HL-60 (cell line): Measurements from ENCODE around the genes TPM2, MSMP, OR13J1 and CLTA.

GRCh38 chr9:35561713-35562596 lies 1.7 kb downstream of the FAM166B start:
- RRBS, result no CpG with 5 or more reads among the region's 7 CpGs

- RRBS, result no CpG with 5 or more reads among the region's 14 CpGs
Observed at GRCh38 chr9:35603917-35604103, 1.3 kb upstream of the TESK1 start.

GRCh38 chr9:35685214-35686054 lies 4.3 kb downstream of the TPM2 start:
- RRBS, result 91% methylated on average over 7 of the region's 25 CpGs

DNA sequence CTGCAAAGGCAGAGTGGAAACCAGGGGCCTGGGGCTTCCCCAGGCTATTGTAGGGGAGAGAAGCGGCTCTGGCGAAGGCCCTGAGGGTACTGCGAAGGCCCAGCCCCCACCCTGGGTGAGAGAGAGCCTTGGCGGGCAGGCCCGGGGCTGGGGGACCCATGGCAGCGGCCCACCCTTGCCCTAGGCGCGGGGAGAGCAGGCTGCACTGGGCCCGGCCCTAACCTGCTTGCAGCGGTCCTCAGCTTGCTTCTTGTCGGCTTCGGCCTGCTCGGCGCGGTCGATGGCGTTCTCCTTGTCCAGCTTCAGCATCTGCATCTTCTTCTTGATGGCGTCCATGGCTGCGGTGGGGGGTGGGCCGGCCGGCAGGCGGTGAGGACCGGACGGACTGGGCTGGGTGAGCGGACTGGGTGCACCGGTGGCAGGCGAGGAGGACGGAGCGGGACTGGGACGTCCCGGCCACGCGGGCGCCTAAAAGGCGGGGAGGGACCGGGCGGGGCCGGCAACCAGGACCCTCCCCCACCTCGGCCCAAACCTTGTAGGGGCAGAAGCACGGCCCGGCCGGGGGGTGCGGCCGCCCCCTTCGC lies at the start of gene TPM2:
Gene TPM2 (minus strand): TSS at position 444 of the 584 bp plus-strand sequence.
- RRBS, result 73% methylated on average over 15 of the region's 45 CpGs

DNA sequence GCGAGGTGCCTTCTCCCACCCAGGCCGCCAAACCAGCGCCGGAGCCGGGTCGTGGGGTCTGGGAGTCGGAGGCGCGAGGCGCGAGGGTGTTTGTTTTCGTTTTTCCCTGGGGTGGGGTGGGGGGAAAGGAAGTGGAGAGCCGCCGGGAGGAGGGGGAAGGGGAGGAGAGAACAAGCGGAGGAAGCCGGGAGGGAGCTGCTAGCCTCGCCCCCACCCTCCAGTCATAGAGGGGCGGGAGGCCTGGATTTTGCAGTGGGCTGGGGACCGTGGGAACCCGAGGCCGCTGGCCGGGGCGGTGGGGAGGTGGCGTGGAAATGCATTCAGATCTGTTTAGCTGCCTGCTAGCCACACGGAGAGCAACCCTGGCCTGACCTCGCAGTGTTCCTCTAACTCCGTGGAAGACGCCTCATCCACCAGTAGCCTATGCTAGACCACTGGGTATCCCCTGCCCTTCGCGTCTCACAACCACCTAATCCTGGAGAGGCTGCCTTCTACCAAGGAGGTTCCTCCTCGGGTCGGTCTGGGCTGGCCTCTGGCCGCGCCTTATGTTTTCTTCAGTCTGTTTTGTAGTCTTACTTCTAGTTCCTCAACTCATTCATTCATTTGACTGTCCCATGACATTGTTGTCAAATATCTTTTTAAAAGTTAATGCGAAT lies 1.4 kb upstream of the TPM2 start:
- RRBS, result 4% methylated on average over 18 of the region's 35 CpGs

- RRBS, result no CpG with 5 or more reads among the region's 7 CpGs
Observed at GRCh38 chr9:35696544-35697166, 6.9 kb upstream of the TPM2 start.

DNA sequence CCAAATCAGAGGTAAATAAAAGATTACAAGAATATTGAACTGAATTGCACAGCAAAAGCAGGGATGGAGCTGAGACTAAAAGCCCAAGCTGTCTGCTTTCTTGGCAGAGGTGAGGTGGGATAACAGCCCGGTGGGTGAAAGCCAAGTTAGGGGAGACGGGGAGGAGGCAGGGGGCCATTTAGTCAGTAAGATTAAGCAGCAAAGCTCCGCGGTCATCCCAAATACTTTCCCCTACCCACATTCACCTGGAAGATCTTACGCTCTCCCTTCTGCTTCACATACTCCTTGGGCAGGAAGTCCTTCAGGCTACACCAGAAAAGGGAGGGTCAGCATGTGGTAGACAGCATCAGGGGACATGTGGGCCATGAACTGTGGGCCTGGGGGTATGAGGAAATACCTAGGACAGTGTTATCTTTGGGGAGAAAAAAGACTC lies 9.4 kb downstream of the TLN1 start:
- RRBS, result no CpG with 5 or more reads among the region's 5 CpGs

DNA sequence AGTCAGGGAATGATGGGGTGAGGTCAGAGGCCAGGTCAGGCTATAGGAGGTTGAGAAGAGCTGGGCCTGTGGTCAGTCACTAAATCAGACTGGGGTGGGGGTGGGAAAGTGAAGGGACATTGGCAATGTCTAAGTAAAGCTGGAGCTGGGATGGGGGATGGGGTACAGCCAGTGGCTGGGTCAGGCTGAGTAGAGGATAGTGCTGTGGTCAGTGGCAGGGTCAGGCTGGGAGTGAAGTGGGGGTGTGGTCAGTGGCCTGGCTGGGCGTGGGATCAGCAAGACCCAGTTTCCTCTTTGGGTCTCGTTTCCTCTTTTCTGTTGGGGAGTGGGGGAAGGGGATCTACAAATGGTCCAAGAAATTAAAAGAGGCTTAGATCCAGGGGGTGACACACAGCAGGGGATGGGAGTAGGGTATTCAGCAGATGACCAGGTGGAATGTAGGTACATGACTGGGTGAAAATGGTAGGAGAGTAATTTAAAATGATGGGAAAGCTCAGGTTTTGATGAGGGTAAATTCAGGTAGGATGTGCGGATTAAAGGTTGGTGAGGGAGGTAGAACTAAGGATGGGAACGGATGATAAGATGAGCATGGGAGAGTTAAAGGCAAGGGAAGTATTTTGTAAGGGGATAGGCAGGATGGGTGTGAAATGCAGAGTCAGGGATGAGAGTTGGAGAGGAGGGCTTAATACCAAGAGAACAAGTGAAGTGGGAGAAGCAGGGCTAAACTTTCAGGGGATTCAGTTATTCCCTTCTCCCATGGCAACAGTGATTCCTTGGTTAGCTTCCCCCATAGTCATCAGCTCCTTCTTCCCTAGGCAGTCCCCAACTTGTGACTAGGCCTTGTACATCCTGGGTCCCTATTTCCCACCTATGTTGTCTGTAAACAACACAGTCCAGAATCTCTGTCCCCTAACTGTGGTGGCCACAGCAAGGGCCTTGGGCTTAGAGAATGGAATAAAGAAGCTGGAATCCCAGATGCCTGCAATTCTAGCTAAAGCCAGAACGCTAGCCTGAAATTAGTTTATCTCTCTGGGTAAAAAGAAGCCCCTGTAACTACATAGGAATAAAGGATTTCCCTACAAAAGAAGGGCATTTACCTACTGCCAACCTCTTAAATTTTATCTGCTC lies 1.5 kb downstream of the TLN1 start:
- RRBS, result no CpG with 5 or more reads among the region's 5 CpGs

DNA sequence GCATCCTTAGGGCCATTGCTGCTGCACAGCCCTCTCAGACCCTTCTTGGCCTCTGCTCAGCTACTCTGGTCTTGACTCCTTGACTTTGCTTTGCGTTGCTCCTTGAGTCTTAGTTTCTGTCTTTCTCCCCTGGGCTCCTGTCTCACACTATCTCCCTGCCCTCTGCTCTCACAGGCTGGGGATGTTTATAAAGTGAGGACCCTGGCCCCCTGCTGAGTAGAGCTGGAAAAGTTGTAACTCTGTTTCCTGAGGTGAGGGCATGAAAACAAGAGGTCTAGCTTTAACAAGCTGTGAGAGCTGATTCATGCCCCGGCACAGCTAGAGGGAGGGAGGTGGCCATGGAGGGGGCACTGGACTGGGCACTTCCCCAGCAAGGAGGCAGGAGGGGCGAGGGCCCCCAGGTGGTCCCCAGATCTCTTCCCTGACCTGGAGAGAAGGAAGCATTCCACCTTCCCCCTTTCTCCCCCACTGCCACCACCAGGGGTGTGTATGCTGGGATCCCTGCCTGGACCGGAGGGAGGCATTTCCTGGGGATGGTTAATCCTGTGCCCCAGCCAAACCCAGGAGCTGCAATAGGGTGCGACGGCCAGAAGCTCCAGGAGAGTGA lies at the start of gene MSMP:
Gene MSMP (minus strand): TSS at position 163 of the 607 bp plus-strand sequence.
- RRBS, result no CpG with 5 or more reads among the region's 6 CpGs

DNA sequence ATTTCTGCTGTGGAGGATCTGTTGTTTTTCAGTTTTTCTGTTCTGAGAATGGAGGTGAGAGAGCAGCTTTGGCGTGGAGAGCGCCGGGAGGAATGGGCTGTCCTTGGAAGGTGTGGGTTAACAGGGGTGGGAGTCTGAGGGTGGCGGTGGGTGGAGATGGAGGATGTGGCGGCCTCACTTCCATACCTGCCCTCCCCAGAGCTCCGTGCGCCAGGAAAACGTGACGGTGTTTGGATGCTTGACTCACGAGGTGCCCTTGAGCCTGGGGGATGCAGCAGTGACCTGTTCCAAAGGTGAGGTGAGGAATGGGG lies 16.7 kb downstream of the TMEM8B start:
- RRBS, result no CpG with 5 or more reads among the region's 10 CpGs

GRCh38 chr9:35870263-35870632 lies at the start of gene OR13J1:
Gene OR13J1, minus strand, starts transcription at chr9:35870401.
- RRBS, result no CpG with 5 or more reads among the region's 6 CpGs

DNA sequence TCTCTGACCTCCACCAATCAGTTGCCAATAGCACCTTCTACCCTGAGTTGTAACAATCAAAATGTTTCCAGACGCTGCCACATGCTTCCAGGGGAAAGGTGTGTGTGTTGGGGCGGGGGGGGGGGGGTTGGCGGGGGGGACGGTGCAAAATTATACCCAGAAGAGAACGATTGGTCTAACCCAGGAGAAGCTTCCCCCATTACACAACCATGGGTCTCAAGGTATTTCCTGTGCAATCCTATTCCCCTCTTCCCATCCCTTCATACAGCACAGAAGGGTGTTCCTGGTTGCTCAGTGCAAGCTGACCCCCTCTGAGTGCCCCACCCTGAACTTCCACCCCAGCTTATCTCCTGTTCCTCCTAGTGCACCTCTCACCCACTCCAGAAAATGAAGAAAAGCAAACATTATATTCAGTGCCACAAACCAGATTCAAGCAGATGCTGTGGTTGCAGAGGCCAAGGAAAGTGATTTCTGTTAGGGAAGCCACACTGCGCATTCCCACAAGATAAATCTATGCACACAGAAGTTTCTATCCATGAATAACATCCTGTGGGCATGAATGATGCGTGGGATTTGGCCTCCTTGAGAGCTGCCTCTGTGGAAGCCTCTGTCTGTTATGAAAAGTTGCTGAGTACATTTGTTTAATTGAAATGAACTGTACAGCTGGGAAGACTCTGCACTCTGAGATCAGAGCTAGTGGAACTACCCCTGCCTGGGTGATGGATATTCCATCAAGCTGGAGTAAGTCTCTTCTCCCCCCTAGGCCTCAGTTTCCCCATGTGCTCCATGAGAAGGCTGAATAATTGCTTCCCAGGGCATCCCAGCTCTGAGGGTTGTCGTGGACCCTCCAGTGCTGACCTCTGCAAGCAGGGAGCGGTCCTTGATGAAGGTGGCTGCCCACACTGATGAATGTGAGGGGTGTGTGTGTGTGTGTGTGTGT lies 2.2 kb upstream of the OR2S2 start:
- RRBS, result no CpG with 5 or more reads among the region's 9 CpGs

DNA sequence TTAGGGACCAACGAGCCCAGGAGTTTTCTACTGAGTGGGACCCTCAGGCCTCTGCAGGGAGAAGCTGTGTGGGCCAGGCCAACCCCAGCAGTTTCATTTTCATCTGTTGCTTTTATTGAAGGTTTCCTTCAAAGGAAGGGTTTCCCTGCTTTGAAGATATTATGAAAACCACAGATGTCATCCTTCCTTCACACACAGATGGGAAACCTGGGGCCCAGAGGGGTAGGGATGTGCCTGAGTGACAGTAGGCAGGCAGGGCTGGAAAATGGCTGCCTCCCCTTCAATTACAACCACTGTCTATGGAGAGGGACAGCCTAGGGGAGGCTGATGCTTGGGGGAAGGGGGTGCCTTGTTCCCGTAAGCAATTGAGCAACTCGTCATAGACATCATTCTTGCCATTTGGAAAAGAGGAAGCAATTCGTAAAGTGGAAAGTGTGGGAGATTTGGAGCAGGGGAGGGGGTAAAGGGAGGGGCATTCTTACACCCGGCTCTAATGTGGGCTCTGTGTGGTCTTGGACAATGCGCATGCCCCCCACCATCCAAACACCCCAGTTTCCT lies 3.8 kb downstream of the GLIPR2 start:
- RRBS, result no CpG with 5 or more reads among the region's 6 CpGs

- RRBS, result 3% methylated on average over 35 of the region's 71 CpGs
Observed at GRCh38 chr9:36190830-36191641, at the start of gene CLTA. Gene CLTA, plus strand, starts transcription at chr9:36190921.

DNA sequence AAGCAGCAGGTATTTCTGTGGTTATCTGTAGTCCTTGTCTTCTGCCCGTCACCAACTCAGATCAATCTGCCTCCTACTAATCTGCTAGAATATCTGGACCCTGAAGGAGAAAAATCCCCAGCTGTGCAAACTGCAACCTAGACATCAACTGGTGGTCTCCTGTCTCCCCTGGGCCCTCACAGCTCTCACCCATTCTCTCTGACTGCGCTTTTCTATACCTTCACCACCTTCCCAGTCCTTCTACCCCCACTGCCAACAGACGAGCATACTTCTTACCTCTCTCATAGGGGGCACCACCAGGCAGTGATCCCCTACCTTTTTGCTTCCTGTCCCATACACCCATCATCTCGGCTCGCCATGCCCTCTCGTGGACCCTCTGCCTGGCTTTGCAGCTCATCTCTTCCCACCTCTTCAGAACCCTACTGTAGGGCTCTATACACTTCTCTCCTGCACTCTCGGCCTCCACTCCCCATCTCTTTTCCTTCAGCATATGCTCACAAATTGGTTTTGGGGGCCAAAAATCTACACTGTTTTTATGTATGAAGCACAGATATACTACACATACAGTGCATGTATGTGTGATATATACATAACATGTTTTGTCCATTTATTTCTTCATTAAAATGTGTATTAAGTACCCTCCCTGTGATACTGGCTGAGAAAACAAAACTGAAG lies 28.3 kb downstream of the CLTA start:
- RRBS, result no CpG with 5 or more reads among the region's 7 CpGs

- RRBS, result no CpG with 5 or more reads among the region's 1 CpG
Observed at GRCh38 chr9:36308260-36308464, 49.9 kb upstream of the GNE start.

DNA sequence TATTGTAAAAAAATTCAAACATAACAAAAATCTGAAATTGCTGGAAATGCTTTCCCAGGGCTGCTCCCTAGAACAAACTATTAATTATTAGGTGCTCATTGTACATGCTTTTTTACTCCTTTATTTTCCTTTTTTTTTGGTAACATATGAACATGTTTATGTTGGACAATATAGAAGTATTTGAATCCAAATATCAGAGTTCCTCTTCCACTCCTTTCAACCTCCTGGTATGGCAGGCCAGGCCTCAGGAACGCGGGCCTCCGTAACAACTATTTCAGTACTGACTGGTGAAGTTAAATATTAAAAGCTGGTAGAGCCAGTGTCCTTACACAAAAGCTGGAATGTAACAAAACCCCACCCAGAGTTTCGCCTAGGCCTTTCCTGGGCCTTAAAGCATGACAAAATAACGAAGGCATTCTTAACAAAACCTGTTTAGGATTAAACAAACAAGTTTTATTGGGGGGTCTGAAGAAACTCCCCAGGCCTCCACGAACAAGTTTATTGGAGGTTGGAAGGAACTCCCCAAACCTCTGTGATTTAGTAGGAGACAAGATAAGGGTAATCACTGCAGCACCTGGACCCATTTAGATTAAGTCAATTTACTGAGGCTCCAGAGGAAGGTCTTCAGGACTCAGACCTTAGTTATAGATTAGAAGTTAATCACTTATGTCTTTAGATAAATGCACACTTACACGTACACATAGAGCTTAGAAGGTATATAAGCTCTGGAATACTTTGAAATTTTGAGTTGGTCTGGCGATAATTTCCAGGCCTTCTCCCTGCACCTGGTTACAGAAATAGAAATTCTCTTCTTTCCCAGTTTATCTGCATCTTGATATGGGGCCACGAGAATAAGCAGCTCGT lies 61.6 kb upstream of the GNE start:
- RRBS, result no CpG with 5 or more reads among the region's 10 CpGs

DNA sequence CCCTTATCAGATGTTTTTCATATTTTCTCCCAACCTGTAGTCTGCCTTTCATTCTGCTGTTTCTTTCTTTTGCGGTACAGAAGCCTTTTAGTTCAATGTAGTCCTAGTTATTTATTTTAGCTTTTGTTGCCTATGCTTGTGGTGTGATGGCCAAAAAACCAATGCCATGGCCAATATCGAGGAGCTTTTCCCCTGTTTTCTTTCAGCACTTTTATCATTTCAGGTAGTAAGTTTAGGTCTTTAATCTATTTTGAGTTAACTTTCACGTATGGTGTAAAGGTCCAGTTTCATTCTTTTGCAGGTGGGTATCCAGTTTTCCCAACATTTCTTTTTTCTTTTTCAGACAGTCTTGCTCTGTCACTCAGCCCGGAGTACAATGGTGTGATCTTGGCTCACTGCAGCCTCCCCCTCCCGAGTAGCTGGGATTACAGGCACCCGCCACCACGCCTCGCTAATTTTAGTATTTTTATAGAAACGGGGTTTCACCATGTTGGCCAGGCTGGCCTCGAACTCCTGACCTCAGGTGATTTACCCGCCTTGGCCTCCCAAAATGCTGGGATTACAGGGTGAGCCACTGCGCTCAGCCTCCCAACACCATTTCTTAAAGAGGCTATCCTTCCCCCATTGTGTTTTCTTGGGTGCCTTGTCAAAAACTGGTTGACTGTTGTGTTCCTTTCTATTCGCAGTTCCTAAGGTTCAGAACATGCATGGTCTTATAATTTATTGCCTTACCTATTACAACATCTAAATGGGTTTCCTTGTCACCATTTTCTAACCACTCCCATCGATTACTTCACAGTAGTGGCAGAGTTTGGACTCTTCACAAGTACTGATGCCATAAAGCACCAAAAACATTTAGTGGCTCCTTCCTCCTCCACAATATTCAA lies 50.3 kb downstream of the RNF38 start:
- RRBS, result no CpG with 5 or more reads among the region's 14 CpGs

- RRBS, result no CpG with 5 or more reads among the region's 5 CpGs
Observed at GRCh38 chr9:36725896-36726442, 153.3 kb downstream of the MELK start.

- RRBS, result no CpG with 5 or more reads among the region's 8 CpGs
Observed at GRCh38 chr9:36802453-36802899, 229.8 kb downstream of the MELK start.